Diencephalon (tissue), 2 donors: Measurements from ENCODE around the gene CFAP410.

GRCh38 chr21:44300281-44301170 lies 673 bp downstream of the PFKL start:
- RAMPAGE, long total RNA, result no peak

DNA sequence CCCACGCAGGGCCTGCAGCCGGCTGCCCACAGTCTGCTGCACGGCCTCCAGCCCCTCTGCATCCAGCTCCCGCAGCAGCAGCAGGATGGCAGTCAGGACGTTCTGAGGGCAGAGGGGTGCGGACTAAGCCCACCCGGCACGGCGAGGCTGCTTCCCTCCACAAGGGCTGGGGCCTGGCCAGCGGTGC lies 9.1 kb downstream of the CFAP410 start:
- RAMPAGE, long total RNA, result no peak

DNA sequence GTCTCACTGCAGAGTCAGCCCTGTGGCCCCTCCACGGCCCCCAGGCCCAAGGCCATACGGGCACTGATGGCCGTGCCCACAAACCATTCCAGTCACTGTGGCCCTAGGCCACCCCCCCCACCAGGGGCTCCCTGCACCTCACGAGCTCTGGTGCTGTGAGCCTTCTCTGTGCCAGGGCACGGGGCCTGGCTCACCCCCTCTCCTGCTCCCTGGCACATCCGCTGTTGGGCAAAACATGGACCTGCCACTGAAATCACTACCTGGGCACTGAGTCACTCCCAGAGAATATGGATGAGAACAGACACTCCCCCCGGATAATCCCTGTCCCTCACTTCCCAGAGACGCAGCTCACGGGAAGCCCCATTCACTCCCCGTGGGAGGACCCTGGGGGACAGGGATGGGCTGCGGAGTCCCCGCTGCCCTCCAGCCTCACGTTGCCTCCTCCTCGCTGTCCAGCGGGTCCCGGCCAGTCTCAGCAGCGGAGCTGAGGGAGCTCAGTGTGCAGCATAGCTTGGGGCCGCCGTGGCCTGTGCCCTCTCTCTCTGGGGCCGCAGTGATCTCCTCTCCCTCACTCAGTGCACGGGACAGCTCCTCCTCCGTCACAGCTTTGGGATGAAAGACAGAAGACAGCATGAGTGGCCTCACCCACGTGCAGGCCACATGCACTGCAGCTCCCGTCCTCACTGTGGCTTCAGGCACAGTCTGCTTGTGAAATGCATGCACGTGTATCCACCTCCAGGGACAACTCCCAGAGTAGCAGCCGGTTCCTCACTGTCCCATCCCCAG lies 7.6 kb downstream of the CFAP410 start:
- RAMPAGE, long total RNA, result no peak

GRCh38 chr21:44338851-44339640 lies at the start of gene CFAP410:
CFAP410 (minus strand) TSS chr21:44339390.
- RAMPAGE, long total RNA, result no peak

GRCh38 chr21:44438808-44439259 lies 16.5 kb upstream of the LRRC3 start:
- RAMPAGE, long total RNA, result no peak

DNA sequence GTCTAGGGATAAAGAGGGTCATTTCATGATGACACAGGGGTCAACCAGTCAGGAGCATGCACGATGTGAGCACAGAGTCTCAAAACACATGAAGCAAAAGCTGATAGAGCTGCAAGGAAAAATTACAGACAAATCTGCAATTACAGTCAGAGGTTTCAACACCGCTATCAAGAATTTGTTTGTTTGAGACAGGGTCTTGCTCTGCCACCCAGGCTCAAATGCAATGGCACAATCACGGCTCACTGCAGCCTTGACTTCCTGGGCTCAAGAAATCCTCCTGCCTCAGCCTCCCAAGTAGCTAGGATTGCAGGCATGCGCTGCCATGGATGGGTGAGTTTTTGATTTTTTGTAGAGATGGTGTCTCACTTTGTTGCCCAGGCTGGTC lies 3.4 kb upstream of the LRRC3 start:
- RAMPAGE, long total RNA, result no peak

DNA sequence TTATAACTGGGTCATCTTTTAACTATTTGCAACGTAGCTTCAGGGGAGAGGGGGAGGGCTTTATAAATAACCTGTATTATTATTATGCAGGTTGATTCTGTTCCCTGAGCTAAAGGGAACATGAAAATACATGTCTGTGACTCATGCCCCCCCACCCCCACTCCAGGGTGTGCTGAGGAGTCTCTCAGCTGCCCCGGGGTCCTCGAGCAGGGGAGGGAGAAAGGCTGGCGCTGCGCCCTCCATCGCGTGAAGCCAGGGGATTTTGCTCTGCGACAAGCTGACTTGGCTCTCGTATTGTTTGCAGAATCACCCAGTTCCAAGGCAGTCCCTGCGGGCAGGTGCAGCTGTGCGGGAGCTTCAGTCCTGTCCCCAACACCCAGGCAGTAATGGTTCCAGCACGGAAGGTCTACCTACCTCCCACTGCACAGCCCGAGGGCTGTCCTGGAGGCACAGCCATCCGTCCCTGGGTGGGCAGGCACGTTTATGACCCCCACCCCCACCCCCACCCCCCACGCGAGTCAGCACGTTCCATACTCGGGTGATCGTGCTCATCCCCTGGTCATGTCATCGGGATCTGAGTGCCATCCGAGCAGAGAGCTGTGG lies 1.3 kb downstream of the TSPEAR start:
- RAMPAGE, long total RNA, result no peak

- RAMPAGE, long total RNA, result no peak
These were observed 23.2 kb downstream of the PTTG1IP start for GRCh38 chr21:44850089-44850828.

DNA sequence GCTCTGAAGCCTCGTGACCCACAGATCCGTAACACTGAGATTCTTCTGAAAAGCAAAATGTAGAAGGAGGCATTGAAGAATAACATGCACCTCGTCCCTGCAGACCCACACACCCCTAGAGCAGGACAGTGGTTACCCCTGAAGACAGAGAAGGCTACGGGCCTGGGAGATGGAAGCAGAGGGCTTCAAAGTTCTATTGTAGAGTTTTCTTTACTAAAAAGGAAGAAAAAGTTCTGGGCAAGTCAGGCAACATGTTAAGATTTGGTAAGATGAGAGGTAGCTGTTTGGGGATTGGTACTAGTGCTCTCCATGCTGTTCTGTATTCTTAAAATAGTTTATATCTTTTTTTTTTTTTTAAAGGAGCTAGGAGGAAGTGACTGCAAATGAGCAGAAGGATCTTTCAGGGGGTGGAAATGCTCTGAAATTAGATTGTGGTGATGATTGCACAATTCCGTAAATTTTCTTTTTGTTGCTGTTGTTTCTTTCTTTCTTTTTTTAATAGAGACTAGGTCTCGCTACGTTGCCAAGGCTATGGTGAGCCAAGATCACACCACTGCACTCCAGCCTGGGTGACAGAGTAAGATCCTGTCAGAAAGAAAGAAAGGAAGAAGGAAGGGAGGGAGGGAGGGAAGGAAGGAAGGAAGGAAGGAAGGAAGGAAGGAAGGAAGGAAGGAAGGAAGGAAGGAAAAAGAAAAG lies 4.2 kb upstream of the ITGB2 start:
- RAMPAGE, long total RNA, result no peak

DNA sequence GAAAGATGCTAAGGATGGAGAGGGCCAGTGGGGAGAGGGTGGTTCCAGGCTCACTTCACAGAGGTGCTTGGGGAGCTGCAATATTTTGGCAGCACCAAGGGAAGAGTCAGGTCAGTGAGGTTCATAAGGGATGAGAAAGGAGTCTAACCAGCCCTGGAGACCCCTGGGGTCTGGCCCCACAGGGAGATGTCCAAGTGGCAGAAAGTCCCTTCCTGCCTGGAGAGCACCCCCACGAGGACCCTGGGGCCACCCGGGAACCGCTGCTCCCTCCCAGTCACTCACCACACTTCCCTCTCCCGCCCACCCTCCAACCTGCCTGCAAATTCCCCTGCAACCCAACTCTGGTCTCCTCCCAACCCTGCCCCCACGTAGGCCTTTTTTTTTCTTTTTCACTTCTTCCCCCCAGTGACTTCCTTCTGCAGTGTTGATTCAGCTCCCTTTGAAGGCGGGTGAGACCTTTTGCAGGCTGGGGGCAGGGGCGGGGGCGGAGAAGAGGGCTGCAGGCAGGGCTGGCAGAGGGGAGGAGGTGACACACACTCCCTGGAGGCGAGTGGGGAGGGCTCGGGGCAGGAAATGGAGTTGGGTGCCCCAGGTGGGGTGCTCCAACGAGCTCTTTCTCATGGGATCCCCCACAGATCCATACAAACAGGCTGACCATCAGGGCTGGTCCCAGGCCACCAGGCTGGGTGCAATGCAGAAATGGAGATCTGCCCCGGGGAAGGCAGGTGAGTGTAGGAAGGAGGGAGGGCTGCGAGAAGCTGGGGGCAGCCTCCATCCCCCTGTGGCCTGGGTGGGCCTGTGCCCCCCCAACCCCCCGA lies 6.7 kb upstream of the ITGB2 start:
- RAMPAGE, long total RNA, result no peak

GRCh38 chr21:44954439-44954799 lies 14.6 kb downstream of the SLX9 start:
- RAMPAGE, long total RNA, result no peak

DNA sequence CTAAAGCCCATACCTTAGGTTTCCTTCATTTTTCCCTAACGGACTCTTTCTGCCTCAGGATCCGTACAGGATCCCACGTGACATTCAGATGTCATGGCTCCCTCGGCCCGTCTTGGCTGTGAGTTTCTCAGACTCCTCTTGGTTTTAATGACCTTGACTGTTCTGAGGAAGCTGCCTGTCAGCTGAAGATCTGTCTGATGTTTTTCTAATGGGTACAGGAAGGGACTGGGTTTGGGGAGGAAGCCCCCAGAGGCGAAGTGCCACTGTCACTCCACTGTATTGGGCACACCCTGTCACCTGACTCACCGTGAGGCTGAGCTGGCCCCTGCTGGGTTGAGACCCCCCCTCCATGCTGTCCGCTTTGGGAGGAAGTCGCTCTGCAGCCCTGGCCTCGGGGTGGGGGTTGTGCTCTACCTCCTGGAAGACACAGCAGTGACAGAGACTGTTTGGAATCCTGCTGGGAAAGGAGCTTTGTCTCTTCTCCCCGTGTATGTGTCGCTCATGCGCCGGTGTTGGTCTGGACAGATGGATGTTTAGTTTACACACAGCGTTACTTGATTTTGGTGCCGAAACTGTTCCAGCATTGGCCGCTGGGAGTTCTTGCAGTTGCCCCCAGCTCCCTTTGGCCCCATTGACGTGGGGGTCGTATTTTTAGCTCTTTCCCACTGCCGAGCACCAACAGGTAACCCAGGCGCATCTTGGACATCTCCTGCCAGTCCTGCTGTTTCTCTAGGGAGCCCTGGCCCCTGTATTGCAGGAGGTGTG lies 30.1 kb downstream of the SLX9 start:
- RAMPAGE, long total RNA, result no peak

DNA sequence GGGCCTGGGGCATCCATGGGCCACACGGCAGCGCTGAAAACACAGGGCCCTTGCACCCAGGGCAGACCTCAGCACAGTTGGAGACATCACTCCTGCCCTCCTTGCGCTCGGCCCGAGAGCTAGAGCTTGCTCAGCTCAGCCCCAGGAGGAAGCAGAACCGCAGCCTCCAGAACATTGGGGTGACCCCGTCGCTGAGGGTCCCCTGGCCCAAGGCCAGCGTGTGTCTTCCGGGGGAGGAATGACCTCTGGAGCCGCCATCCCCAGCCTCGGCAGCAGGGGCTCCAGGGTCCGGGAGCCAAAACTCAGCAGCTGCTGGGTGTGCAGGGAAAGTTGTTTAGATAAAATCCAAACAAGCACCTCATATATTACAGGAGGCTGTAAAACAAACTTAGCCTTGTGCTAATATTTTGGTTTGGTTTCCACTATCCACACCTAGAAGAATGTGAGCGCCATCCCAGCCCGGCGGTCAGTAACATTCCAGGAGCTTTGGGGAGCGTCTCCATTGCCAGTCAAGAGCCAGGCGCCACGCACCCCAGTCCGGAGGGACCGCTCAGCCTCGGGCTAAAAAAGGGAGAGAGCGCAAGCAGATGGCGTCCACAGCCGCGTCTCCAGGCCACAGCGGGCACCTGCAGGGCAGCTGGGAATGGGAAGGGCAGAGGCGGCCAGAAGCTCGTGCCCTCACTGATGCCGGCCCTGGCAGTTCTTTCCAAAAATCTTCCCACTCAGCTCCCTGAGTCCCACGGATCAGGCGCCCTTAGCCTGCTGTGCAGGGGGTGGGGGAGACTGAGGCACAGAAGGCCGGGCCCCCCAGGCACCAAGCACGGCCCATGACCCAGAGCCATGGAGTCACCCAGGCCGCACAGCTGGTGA lies 51.9 kb downstream of the SLX9 start:
- RAMPAGE, long total RNA, result no peak

GRCh38 chr21:45086895-45087921 lies 12.8 kb downstream of the ADARB1 start:
- RAMPAGE, long total RNA, result no peak

GRCh38 chr21:45266512-45267036 lies 21.1 kb downstream of the POFUT2 start:
- RAMPAGE, long total RNA, result no peak

DNA sequence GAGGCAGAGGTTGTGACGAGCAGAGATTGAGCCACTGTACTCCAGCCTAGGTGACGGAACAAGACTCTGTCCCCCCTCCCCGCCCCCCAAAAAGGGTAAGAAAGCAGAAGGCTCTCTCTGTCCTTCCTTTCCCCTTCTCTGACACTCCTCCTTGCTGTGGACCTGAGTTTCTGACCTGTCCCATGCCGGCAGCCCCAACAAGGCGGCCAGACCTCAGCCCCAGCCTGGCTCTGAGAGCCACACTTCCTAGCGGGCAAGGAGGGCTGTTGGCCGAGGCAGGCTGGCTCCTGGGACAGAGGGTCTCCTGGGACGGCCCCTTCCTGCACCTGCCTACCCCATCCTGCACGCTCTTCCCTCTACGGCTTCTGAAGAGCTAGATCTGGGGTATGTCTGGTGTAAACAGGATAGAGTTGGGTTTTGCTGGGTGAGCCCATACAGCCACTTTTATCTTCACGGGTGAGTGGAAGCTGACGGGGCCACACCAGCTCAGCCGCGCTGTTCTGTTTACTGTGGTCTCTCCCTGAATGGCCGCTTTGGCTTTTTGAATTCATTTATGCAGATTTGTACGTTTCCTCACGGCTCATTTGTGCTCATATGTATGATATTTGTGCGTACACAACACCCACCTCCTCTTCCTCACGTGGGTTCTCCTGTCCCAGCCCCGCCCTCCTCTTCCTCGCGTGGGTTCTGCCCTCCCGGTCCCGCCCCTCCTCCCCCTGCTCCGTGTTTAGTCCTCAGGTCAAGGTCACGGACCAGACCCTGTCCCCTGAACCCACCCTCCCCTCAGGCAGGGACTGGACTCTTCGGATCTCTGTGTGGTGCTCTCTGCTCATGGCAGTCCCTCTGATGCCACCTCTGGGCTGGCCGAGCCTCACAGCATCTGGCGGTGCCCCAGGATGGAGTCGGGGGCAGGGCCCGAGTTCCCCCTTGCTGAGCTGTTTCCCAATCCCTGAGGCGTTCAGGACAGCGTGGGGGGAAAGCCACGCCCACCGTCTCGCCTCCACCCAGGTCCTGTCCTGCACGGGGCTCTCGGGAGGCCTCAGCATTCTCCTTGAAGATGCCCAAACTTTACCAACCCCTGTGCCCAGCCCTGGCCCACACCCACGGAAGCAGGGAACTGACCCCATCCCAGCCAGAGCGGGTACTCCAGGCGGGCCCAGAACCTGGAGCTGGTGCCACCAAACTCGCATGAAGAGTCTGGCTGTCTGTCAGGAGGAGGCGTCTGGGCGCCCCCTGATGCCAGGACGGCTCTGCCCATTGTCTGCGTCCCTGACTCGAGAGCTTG lies 34.8 kb upstream of the POFUT2 start:
- RAMPAGE, long total RNA, result no peak

- RAMPAGE, long total RNA, result no peak
These were observed 16.9 kb upstream of the COL18A1 start for GRCh38 chr21:45388011-45388448.

- RAMPAGE, long total RNA, result no peak
These were observed 7.8 kb downstream of the COL18A1 start for GRCh38 chr21:45412677-45413244.

DNA sequence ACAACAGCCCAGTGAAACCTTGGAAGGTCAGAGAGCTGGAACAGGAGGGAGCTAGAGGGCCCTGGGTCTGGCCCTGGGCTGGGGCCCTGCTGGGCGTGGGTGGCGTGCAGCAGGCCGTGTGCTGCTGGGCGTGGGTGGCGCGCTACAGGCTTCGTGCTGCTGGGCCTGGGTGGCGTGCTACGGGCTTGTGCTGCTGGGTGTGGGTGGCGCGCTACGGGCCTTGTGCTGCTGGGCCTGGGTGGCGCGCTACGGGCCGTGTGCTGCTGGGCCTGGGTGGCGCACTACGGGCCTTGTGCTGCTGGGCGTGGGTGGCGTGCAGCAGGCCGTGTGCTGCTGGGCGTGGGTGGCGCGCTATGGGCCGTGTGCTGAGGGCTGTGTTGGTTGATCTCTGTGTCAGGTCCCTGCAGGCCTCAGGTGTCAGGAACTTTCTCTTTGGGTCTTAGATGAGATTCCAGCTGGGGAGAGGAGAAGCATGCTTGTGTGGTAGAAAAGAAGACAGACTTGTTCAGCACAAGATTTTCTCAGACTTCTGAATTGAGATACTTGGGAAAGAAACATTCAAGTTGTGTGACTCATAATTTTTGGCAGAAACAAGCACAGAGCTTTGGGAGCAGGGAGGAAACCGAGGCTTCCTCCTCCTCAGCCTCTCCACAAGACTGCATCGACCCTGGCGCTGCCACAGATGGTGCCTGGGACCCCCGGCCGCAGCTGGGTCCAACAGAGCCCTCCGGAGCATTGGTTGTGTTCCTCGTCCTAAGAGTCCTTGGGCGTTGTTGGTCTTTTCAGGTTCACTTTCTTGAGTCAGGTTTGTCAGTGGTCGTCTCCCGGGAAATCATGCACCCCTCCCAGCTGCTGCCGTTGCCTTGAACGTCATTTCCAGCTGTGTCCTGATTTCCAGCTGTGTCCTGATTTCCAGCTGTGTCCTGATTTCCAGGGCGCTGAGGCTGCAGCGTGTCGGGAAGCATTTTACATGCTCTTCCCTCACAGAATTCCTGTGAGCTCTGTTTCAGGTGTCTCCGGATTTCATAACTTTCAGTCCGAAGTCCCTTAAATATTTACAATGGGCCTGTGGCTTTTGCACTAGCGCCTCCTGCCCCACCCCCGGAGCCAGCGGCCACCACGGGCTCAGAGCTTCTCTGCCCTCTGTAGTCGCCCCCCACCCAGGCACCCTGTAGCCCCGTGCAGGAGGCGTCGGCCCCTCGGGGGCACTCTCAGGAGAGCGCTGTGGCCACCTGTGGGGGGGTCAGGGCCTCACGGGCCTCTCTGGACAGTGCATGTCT lies 66.3 kb downstream of the COL18A1 start:
- RAMPAGE, long total RNA, result no peak

- RAMPAGE, long total RNA, result no peak
These were observed 59.3 kb downstream of the SLC19A1 start for GRCh38 chr21:45482479-45483778.